ENCODE data around the genes TMEM225, OR8G1, OR8D2 and OR8B3.

- PRO-cap, 4 experiments: no peak in any of the 4 experiments
- RAMPAGE, long total RNA, 4 experiments: no peak in any of the 4 experiments
Observed at GRCh38 chr11:122681787-122682317, 26.3 kb downstream of the UBASH3B start.

DNA sequence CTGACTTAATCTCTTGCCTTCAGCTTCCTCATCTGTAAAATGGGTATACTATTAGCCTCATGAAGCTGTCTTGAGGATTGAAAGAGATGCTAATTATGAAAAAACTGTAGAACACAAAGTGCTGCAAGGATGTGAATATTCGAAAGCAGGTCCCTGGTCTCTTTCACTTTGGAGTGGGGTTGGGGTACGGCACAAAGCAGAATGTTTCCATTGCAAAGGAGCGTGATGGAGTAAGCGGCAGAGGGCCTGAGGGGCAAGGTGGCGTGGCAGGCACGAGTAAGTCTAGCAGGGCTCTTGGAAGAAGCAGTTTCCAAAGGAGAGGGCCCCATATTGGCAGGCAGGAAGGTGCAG lies 88.0 kb downstream of the UBASH3B start:
- PRO-cap, 4 experiments: peak in 1 of 4 experiments; most common plus-strand start position 166 of the sequence (in 1)
- RAMPAGE, long total RNA, 4 experiments: no peak in any of the 4 experiments

- PRO-cap, 4 experiments: peak in 4 of 4 experiments; most common plus-strand start chr11:122746250 (in 1); most common minus-strand start chr11:122746206 (in 3)
- RAMPAGE, long total RNA, 4 experiments: no peak in any of the 4 experiments
Observed at GRCh38 chr11:122745821-122746631, 90.5 kb downstream of the UBASH3B start.

DNA sequence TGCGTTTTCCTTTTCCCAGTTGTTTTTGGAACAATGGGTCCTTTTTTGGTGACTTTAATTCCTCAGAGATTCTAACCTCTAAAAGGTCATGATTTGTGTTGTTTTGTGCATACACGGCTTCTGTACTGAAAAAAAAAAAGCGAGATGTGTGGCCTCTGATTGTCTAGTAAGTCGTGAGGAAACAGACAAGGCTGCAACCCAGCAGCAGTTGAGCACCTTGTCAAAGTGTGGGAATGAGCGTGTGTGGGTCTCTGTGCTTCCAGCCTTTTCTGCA lies 64.4 kb upstream of the CRTAM start:
- PRO-cap, 4 experiments: no peak in any of the 4 experiments
- RAMPAGE, long total RNA, 4 experiments: no peak in any of the 4 experiments

- PRO-cap, 4 experiments: no peak in any of the 4 experiments
- RAMPAGE, long total RNA, 4 experiments: no peak in any of the 4 experiments
Observed at GRCh38 chr11:122791822-122792223, 46.5 kb upstream of the CRTAM start.

DNA sequence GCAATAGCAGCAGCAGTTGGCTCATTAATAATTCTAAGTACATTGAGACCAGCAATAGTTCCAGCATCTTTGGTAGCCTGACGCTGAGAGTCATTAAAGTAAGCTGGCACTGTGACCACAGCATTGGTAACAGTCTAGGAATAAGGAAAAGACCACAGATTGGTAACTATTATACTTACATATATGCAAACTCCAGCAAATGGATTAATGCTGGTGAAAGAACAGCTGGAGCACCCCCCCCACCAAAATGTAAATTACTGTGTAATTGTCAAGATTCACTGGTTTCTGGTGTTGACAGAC lies 1.9 kb downstream of the HSPA8 start:
- PRO-cap, 4 experiments: no peak in any of the 4 experiments
- RAMPAGE, long total RNA, 4 experiments: no peak in any of the 4 experiments

DNA sequence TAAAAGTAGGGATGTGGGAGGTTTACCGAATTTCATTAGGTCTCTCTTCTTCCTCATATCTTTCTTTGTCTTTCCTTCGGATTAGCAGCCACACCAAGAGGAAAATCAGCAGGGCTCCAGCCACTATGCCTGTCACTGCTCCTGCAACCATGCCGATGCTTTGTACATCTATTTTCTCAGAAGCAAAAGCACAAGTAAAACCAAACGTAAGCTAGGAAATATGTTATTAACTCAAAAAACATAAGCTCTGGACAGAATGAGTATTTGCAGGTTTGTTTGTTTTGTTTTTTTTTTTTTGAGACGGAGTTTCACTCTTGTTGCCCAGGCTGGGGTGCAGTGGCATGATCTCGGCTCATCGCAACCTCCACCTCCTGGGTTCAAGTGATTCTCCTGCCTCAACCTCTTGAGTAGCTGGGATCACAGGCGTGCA lies 12.8 kb upstream of the HSPA8 start:
- PRO-cap, 4 experiments: no peak in any of the 4 experiments
- RAMPAGE, long total RNA, 4 experiments: no peak in any of the 4 experiments

GRCh38 chr11:123450530-123451050 lies 20.5 kb downstream of the GRAMD1B start:
- PRO-cap, 4 experiments: no peak in any of the 4 experiments
- RAMPAGE, long total RNA, 4 experiments: no peak in any of the 4 experiments

- PRO-cap, 4 experiments: peak in 1 of 4 experiments; most common minus-strand start chr11:123457328 (in 1)
- RAMPAGE, long total RNA, 4 experiments: no peak in any of the 4 experiments
Observed at GRCh38 chr11:123456972-123457842, 27.1 kb downstream of the GRAMD1B start.

DNA sequence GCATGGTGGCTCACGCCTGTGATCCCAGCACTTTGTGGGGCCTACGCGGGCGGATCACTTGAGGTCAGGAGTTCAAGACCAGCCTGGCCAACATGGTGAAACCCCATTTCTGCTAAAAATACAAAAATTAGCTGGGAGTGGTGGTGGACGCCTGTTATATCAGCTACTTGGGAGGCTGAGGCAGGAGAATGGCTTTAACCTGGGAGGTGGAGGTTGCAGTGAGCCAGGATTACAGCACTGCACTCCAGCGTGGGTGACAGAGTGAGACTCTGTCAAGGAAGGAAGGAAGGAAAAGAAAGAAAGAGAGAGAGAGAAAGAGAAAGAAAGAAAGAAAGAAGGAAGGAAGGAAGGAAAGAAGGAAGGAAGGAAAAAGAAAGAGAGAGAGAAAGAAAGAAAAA lies 35.9 kb downstream of the GRAMD1B start:
- PRO-cap, 4 experiments: no peak in any of the 4 experiments
- RAMPAGE, long total RNA, 4 experiments: no peak in any of the 4 experiments

DNA sequence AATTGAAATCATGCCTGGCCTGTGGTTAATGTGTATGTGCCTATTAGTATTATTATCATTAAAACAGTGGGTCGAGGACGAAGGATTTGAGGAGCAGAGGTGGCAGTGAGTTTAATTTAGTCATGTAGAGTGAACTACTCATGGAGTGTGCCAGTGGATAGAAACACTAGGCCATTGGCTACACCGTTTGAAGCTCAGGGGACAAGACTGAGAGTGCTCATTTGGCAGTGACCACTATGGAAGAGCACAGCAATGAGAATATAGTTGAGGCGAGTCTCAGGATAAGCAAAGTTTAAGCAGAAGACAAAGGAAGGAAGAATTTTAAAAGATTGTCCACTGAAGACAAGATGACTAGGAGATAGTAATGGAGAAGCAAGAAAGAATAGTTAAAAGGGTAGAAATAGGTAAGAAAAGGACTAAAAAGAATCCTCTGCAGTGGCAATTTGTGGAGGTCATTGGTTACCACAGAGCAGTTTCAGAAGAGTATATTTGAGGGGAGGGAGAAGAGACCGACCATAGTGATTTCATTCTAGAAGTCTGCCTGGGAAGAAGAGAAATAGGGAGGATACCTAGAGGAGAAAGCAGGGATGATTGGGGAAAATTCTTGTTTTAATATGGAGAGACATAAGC lies 59.2 kb downstream of the GRAMD1B start:
- PRO-cap, 4 experiments: no peak in any of the 4 experiments
- RAMPAGE, long total RNA, 4 experiments: no peak in any of the 4 experiments

DNA sequence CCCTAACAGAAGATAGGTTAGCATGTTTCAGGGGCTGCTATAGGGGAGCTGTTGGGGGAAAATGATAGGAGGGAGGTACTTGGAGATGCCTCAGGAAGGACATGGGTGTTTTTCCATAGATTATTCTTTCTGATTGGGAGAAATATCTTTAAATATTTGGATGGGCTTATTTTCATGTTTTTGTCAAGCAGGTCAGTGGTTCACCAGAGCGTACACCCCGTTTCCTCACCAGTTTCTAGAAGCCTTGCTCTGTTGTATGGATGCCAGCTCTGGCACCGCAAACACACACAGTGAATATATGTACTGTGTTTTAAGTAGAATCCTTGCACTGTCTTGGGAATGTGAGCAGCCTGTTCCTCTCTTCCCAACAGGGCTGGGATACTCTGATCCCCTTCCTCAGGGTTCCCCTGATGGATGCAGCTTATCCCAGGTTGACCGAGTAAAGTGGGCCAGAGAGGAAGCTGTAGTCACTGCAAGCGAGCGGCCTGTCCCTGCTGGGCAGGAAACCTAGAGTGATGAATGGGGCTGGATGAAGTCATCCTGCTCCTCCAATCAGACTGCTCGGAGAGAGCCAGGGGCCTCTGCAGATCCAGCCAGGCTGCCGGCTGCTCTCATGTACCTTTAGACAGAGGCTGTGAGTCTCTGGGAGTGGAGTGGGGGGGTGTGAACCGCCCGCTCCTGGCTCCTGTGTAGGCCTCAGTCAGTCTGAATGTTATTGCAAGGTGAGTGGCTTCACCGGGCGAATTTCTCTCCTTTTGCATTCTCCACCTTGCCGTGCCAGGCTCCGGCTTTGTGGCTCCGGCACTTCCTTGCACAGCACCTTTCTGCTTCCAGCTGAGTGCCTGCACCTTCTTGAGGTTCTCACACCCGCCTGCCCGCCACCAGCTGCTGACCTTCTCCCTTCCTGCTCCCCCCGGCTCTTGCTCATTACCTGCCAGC lies 79.5 kb downstream of the GRAMD1B start:
- PRO-cap, 4 experiments: no peak in any of the 4 experiments
- RAMPAGE, long total RNA, 4 experiments: no peak in any of the 4 experiments

GRCh38 chr11:123526364-123526804 lies 96.3 kb downstream of the GRAMD1B start:
- PRO-cap, 4 experiments: no peak in any of the 4 experiments
- RAMPAGE, long total RNA, 4 experiments: no peak in any of the 4 experiments

DNA sequence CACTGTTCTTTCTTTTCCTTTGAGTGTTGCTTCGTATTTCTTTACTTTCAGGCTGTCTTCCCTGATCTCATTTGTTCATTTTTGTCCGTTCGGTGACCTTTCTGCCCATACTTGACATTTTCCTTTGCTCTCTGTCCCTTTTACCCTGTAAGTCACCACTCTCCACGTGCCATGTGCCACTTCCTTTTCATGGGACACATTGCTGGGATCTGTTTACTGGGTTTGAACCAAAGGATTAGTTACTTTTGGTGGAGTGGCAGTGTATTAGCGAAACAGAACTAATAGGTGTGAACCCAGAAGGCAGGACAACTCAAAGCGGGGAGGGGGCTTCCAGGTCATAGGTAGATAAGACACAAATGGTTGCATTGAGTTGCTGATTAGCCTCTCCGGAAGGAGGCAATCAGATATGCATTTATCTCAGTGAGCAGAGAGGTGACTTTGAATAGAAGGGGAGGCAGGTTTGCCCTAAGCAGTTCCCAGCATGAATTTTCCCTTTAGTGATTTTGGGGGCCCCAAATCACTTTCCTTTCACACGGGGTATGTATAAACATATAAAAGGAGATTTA lies 859 bp upstream of the ZNF202 start:
- PRO-cap, 4 experiments: no peak in any of the 4 experiments
- RAMPAGE, long total RNA, 4 experiments: no peak in any of the 4 experiments

GRCh38 chr11:123885535-123885976 lies at the start of gene TMEM225:
Gene TMEM225, minus strand, starts transcription at chr11:123885670.
- PRO-cap, 4 experiments: no peak in any of the 4 experiments
- RAMPAGE, long total RNA, 4 experiments: no peak in any of the 4 experiments

- PRO-cap, 4 experiments: no peak in any of the 4 experiments
- RAMPAGE, long total RNA, 4 experiments: no peak in any of the 4 experiments
Observed at GRCh38 chr11:123886519-123886959, 1.1 kb upstream of the TMEM225 start.

GRCh38 chr11:124170057-124170808 lies 12.9 kb upstream of the OR10D3 start:
- PRO-cap, 4 experiments: no peak in any of the 4 experiments
- RAMPAGE, long total RNA, 4 experiments: no peak in any of the 4 experiments

GRCh38 chr11:124240979-124241387 lies at the start of gene OR8G1:
Gene OR8G1, plus strand, starts transcription at chr11:124241095.
- PRO-cap, 4 experiments: no peak in any of the 4 experiments
- RAMPAGE, long total RNA, 4 experiments: no peak in any of the 4 experiments

GRCh38 chr11:124320119-124320370 lies at the start of gene OR8D2:
Gene OR8D2, minus strand, starts transcription at chr11:124320197.
- PRO-cap, 4 experiments: no peak in any of the 4 experiments
- RAMPAGE, long total RNA, 4 experiments: no peak in any of the 4 experiments

- PRO-cap, 4 experiments: no peak in any of the 4 experiments
- RAMPAGE, long total RNA, 4 experiments: no peak in any of the 4 experiments
Observed at GRCh38 chr11:124398827-124399176, at the start of gene OR8B3. Gene OR8B3, minus strand, starts transcription at chr11:124399024.